Endothelial cell of umbilical vein (primary cell): ENCODE measurements around a stretch of chr3.

GRCh38 chr3:70071754-70072746 lies 240.4 kb downstream of the MDFIC2 start:
- PRO-cap: no peak
CAGE:
- cytosol, long polyA minus RNA: no peak
- cytosol, long polyA plus RNA: no peak
- long polyA plus RNA: no peak
- nucleus, long polyA minus RNA: no peak
- nucleus, long polyA plus RNA: no peak

DNA sequence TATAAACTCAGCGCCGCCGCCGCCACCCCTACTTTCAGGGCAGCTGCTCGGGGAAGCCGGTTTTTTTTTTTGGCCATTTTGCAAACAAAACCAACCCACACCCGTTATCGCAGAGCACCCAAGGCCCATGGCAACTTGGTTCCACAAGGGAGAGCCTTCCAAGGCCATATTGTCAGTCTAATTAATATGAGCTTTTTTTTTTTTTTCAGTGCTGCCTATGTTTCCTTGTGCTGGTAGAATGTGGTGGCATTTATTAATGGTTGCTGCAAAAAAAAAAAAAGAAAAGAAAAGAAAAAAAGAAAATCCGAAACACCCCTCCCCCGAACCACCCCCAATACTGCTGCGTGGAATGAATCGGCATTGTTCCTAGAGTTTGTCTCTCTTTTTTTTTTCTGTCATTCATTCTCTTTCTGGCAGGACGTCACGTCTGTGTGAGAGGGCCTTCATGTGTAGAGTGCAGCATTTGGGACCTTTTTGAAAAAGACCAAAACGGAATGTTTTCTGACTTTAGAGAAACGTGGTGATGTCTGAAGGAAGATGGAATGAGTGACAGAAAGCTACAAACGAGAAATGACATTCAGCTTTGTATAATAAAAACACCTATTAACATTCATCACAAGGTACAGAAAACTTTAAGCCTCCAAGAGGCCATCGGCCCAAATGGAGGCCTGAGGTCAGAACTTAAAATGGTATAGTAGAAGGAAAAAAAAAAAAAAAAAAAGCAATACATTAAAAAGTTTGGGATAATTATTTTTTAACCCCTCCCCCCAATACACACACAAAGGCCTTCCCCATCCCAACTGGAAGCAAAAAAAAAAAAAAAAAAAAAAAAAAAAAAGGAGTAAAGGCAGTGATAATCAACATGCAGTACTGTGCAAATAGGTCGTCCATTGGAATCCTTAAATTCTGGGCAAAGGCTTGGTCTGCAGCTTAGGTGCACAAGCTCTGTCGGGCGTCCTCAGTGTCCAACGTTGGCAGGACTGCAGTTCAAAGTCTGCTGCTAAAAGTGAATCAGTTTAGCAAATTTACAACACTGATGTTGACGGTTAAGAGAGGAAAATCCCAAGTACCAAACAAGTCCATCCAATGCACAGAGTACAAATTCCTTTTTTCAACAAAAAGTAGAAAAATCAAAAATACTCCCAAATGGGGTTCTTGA lies 625.2 kb downstream of the FOXP1 start:
- PRO-cap: no peak
CAGE:
- cytosol, long polyA minus RNA: no peak
- cytosol, long polyA plus RNA: start-site peak on the minus strand centred at position 316 of the sequence, 13 bp wide, 580 and 646 reads in 2 replicates
- long polyA plus RNA: start-site peak on the minus strand centred at position 317 of the sequence, 12 bp wide, 326 and 649 reads in 2 replicates
- nucleus, long polyA minus RNA: no peak
- nucleus, long polyA plus RNA: no peak

- PRO-cap: bidirectional peak, plus-strand start at chr3:71048049, minus-strand start at chr3:71047814
CAGE:
- cytosol, long polyA minus RNA: no peak
- cytosol, long polyA plus RNA: no peak
- long polyA plus RNA: no peak
- nucleus, long polyA minus RNA: no peak
- nucleus, long polyA plus RNA: no peak
Observed at GRCh38 chr3:71047996-71048299, 535.6 kb downstream of the FOXP1 start.

DNA sequence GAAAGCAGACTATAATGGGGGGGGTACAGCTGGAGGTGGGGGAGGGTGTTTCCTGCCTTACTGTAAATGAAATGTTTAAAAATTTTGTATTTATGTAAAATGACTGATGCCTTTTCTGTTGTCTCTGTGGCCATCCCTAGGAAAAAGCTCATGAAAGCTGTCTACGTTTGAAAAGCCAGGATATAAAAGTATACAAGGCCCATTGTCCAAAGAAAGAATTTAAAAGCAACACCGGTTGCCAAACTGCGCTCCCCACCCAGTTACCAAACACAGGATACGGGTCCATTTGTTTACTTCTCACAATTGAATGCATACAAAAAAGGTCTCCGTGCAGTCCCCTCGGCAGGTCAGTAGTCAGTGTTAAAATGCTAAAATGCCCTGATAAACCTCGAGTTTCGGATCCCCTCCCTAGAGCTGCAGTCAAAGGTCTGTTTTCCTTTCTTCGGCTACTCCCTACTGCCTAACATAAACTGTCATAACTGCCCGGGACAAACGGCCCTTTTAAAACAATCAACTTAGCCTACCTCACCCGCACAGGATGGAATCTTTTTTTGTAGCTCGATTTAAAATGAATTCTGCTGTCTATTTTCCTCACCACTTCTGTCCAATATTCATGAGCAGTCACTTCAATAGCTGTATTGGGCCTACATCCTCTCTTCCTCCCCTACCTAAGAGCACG lies 534.6 kb downstream of the FOXP1 start:
- PRO-cap: bidirectional peak, plus-strand start at position 438 of the sequence, minus-strand start at position 458 of the sequence
CAGE:
- cytosol, long polyA minus RNA: no peak
- cytosol, long polyA plus RNA: no peak
- long polyA plus RNA: no peak
- nucleus, long polyA minus RNA: no peak
- nucleus, long polyA plus RNA: no peak

DNA sequence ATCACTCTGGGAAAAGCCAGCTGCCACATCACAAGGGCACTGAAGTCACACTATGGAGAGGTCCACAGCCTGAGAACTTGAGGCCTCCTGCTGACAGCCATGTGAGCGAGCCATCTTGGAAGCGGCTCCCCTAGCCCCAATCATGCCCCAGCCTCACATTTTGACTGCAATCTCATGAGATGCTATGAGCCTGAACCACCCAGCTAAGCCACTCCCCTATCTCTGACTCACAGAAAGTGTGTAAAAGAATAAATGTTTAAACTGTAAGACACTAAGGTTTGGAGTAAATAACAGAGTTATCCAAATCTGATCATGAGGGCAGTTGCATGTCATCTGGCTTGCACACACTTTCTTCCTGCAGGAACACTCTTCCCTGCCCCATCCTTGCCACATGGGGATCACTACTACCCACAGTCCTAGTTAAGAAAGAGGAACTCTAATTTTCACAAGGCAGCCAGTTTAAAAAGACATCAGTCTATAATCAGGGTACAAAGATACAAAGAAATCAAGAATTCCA lies 494.2 kb downstream of the FOXP1 start:
- PRO-cap: no peak
CAGE:
- cytosol, long polyA minus RNA: no peak
- cytosol, long polyA plus RNA: no peak
- long polyA plus RNA: no peak
- nucleus, long polyA minus RNA: no peak
- nucleus, long polyA plus RNA: no peak

DNA sequence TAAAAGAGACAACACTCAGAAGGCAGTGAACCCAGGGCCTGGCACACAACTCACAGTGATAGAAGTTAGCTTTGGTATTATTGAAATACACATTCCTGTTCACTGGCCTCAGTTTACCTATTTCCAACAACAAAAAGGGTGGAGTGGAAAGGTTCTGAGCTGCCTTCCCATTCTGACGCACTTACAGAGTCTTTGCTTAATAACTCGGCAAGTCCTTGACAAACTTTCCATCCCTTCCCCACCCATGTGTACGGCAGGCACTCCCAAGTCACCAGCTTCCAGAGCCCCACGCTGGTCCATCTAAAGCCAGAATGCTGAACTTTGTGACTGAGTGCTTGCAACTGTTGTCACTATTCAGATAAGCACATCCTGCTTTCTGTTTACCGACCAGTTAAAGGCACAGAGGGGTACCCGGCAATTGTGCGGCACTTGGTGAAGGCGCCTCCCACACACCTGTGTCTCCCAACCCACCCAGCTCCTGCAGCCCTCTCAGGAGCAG lies 430.7 kb downstream of the FOXP1 start:
- PRO-cap: no peak
CAGE:
- cytosol, long polyA minus RNA: no peak
- cytosol, long polyA plus RNA: no peak
- long polyA plus RNA: no peak
- nucleus, long polyA minus RNA: no peak
- nucleus, long polyA plus RNA: no peak

- PRO-cap: no peak
CAGE:
- cytosol, long polyA minus RNA: no peak
- cytosol, long polyA plus RNA: no peak
- long polyA plus RNA: no peak
- nucleus, long polyA minus RNA: no peak
- nucleus, long polyA plus RNA: no peak
Observed at GRCh38 chr3:71171981-71172576, 411.4 kb downstream of the FOXP1 start.

DNA sequence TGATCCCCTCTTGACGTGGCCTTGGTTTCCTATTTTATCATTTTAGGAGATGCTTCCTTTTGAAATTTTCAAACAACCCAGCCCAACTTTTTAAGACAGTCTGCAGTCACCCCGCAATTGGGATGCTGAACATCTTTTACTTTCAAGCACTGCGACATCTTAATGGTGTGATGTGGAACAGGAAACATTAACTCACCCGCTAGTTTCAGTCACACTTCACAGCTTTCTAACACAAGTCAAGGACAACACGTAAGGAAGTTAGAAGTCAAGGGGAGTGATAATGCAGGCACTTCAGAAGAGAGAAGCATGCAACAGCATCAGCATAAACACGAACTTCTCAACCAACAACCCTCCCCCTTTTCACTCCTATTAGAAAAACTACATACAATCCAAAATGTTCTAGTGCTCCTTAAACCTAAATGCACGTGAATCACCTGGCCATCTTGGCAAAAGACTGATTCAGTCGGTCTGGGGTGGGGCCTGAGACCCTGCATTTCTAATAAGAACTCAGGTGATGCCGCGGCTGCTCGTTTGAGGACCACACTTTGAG lies 161.5 kb downstream of the FOXP1 start:
- PRO-cap: no peak
CAGE:
- cytosol, long polyA minus RNA: no peak
- cytosol, long polyA plus RNA: no peak
- long polyA plus RNA: no peak
- nucleus, long polyA minus RNA: no peak
- nucleus, long polyA plus RNA: no peak

DNA sequence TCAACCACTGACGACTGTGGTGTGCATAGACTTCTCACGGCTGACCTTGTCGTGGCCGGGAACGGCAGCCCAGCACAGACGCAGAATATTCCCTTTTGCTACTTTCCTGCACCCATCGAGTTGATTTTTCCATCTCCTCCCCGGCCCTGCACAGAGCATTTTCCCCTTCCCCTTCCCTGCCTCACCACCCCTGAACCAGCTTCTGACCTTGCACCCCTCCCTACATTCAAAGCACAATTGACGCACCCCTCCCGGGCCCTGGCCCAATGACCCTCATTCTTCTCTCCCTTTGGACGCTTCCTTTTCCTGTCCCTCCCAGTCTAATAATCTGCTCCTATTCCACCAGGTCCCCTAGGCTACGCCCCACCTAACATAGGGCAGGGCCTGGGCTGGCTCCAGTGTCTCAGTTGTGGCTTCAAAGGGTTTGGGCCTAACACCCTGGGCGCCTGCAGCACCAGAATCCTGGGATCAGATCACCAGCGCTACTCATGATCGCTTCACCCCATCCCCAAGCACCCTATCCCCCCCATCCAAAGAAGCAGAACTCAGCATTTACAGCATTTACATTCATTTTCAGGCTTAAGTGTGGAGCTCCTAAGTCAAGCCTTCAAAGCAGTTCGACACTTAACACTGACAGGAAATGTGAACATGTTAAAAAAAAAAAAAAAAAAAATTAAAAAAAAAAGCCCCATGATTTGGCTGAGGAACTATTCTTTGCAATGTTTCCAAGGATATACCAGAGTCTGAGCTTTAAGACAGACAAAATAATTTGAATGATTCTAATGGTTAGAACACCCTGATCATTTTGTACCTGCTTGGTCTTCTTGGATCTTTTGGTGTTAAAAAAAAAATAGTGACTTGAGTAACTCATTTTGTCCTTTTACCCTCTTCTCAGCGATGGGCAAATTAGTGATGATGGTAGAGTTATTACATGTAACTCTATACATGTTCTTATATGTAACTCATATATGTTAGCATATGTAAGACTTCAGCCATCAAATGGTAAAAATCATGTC lies 151.0 kb downstream of the FOXP1 start:
- PRO-cap: no peak
CAGE:
- cytosol, long polyA minus RNA: no peak
- cytosol, long polyA plus RNA: no peak
- long polyA plus RNA: no peak
- nucleus, long polyA minus RNA: no peak
- nucleus, long polyA plus RNA: no peak

DNA sequence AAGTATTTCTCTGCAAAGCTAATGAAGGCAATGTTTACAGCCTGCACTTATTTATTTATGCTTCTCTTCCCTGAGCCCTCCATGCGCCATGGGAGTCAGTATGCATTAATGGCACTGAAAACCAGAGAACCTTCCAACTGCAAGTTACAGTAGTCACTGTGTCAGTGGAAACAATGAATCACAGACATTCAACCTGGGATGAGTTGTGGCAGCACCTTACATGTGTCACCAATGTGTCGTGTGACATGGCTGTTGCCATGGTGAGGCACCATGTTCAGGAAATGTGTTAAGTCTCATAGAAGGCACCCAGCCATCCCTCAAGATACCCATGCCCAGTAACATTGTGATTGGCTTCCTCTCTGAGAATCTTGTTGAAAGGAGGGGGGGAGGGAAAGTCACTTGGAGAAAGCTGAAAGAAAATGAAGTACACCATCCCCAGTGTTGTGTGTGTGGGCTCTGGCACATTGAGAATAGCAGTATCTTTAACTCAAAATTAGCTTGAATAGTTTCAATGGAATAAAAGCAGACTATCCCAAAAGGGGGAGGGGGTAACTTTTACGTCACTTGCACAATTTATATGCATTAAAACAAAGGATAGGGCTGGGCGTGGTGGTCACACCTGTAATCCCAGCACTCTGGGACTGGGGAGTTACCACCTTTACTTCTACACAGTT lies 104.8 kb downstream of the FOXP1 start:
- PRO-cap: no peak
CAGE:
- cytosol, long polyA minus RNA: no peak
- cytosol, long polyA plus RNA: no peak
- long polyA plus RNA: no peak
- nucleus, long polyA minus RNA: no peak
- nucleus, long polyA plus RNA: no peak

GRCh38 chr3:71493344-71493838 lies 90.1 kb downstream of the FOXP1 start:
- PRO-cap: no peak
CAGE:
- cytosol, long polyA minus RNA: no peak
- cytosol, long polyA plus RNA: no peak
- long polyA plus RNA: no peak
- nucleus, long polyA minus RNA: no peak
- nucleus, long polyA plus RNA: no peak

DNA sequence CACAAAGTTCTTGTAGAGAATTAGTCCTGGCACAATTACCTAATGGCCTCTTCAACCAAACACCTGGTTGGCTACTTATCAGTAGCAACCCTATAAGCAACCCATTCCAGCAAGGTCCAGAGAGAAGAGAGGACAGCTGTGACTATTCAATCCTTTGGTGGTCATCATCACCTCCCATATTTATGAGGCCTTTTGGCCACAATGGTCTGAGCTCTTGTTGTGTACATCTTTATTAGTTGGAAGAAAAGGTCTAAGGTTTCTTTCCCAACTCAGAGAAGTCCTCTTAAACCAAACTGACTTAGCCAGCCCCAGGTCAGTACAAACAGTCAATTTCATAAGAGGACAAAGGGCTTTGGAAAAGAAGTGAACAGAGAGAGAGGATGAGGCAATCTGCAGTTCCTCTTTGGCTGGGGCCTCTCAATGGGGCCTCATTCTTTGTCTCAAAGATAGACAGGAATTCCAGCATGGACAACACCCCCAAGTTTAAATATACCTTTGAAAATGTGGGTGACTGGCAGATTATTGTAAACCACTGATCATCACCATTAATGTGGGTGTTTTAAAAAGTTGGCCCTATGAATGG lies 35.8 kb downstream of the FOXP1 start:
- PRO-cap: no peak
CAGE:
- cytosol, long polyA minus RNA: no peak
- cytosol, long polyA plus RNA: no peak
- long polyA plus RNA: no peak
- nucleus, long polyA minus RNA: no peak
- nucleus, long polyA plus RNA: no peak

DNA sequence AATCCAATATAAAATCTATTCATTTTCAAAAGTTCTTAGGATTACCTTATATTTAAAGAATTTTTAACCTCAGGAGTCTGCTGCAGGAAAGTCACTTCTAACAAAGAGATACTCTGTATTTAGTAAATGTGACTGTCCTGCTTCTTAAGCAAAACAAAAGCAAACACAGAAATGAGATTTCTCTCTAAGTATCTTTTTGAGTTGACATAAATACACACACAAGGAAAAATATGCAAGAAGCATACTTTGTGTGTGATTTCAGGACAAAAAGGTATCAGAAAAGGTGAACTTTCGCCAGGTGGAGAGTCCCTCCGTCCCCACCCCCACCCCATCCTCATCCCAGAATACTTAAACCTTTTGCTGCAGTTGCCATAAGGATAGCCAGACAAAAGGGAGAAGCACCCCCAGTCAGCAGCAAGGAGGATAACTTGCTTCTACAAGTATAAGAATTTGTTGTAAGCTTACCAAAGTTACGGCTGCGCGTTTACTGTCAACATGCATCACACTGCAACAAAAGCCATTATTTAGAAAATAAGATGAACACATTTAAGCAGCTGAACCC lies 10.4 kb downstream of the FOXP1 start:
- PRO-cap: no peak
CAGE:
- cytosol, long polyA minus RNA: no peak
- cytosol, long polyA plus RNA: no peak
- long polyA plus RNA: no peak
- nucleus, long polyA minus RNA: no peak
- nucleus, long polyA plus RNA: no peak

DNA sequence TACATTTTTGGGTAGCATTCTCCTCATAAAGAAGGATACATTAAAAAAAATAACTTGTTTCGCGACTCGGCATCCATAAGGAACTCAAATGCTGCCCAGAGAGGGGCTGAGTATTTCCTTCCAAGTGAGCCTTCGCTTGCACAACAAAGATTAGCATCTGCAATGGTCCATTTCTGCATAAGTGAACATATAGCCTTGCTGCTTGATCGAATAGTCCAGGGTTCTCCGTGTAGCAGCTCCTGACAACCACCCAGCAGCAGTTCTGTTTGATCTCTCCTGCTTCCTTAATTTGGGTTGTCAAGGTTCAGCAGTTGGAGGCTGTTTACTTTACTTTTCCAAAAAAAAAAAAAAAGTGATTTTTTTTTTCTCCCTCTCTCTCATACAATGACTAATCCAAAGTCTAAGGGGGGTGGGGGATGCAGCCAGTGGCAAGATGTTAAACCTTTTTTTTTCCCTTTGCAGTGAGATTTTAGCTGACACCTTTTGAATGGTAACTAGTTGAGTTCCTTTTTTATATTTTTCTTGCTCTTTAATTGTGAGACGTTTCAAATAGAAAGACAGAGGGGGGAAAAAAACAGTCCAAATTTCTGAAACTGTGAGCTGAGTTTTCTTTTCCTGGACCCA lies 3.6 kb downstream of the FOXP1 start:
- PRO-cap: unidirectional peak, minus-strand start at position 278 of the sequence
CAGE:
- cytosol, long polyA minus RNA: no peak
- cytosol, long polyA plus RNA: no peak
- long polyA plus RNA: no peak
- nucleus, long polyA minus RNA: no peak
- nucleus, long polyA plus RNA: no peak

- PRO-cap: no peak
CAGE:
- cytosol, long polyA minus RNA: no peak
- cytosol, long polyA plus RNA: no peak
- long polyA plus RNA: no peak
- nucleus, long polyA minus RNA: no peak
- nucleus, long polyA plus RNA: no peak
Observed at GRCh38 chr3:71728872-71729337, 3.7 kb upstream of the EIF4E3 start.

- PRO-cap: no peak
CAGE:
- cytosol, long polyA minus RNA: no peak
- cytosol, long polyA plus RNA: no peak
- long polyA plus RNA: no peak
- nucleus, long polyA minus RNA: no peak
- nucleus, long polyA plus RNA: no peak
Observed at GRCh38 chr3:71987718-71988200, 202.8 kb upstream of the PROK2 start.

GRCh38 chr3:72097017-72097728 lies 312.2 kb upstream of the PROK2 start:
- PRO-cap: no peak
CAGE:
- cytosol, long polyA minus RNA: no peak
- cytosol, long polyA plus RNA: no peak
- long polyA plus RNA: no peak
- nucleus, long polyA minus RNA: no peak
- nucleus, long polyA plus RNA: no peak

GRCh38 chr3:72269910-72270479 lies 485.0 kb upstream of the PROK2 start:
- PRO-cap: no peak
CAGE:
- cytosol, long polyA minus RNA: no peak
- cytosol, long polyA plus RNA: no peak
- long polyA plus RNA: no peak
- nucleus, long polyA minus RNA: no peak
- nucleus, long polyA plus RNA: no peak

DNA sequence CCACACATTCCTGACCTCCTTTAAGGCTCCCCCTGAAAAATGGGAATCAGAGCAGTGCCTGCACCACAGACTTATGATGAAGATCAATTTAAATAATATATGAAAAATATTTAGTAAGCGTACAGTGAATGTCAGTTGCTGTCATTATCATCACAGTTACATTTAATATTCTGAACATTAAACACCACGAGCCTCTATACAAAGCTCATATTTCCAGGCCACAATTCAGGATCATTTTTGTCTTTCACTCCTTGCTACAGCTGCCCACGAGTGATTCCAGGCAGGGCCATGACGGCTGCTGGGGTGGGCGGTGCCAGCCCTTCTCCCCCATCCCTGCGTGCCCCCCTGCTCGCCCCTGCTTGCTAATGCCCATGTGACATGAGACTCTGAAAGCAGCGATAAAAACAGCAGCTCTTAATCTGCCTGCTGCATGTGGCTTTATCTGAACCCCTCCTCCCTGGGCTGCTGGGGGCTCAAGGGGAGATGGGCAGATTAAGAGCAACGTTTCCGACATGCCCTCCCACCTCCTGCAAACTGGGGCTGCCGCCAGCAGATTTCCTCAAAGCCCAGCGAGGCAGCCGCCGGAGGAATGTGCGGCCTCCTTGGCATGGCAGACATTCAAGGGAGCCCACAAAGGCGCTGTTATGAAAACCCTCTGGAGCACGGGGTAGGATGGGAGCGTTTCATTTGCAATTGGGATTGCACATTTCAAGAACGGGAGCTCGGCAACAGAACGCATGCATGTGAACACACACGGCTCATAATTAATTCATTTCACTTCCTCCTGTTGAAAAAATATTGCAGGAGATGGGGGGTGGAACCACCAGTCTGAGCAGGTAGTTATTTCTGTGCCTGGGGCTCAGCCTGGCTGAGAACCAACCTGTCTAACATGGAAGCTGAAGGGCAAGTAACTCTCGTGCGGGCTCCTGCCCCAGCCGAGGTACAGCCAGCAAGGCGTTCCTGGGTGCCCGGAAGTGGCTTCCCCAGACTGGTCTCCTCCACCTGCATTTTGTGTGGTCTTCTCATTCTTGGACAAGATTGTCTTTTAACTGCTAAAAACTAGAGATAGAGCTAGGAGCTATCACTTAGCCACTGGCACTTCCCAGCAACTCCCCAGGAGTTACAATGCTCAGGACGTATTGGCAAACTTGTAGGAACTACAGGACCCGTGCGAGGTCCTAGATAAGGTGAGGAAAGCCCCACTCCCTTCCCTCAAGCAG lies 504.2 kb upstream of the PROK2 start:
- PRO-cap: no peak
CAGE:
- cytosol, long polyA minus RNA: no peak
- cytosol, long polyA plus RNA: no peak
- long polyA plus RNA: no peak
- nucleus, long polyA minus RNA: no peak
- nucleus, long polyA plus RNA: no peak

DNA sequence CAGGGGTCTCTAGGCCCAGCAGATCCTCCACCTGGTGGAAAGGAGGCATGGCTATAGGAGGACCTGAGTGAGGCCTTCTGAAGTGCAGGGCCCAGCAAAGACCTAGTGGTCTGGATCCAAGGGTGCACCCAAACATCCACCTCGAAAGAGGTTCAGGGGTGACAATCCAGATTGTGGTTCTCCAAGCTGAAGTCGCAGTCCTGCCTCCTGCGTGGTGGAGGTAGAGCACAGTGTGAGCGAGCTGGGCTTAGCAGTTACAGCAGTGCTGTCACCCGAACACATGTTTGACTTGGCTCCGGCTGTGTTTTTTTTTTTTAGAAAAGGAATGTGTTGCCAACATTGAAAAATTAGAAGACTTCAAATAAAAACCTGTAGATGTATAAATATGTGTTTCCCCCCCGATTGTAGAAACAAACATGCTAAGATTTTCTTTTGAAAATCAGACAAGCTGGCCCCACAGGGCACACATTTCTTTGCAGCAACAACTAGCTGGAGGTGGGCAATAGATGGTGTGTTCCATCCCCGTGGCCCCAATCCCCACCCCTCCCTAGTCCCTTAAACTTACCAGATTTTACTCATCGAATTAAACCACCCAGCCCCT lies 530.8 kb downstream of the SHQ1 start:
- PRO-cap: no peak
CAGE:
- cytosol, long polyA minus RNA: no peak
- cytosol, long polyA plus RNA: no peak
- long polyA plus RNA: no peak
- nucleus, long polyA minus RNA: no peak
- nucleus, long polyA plus RNA: no peak